Karpas-422 (cell line): ENCODE measurements around a stretch of chr5.

DNA sequence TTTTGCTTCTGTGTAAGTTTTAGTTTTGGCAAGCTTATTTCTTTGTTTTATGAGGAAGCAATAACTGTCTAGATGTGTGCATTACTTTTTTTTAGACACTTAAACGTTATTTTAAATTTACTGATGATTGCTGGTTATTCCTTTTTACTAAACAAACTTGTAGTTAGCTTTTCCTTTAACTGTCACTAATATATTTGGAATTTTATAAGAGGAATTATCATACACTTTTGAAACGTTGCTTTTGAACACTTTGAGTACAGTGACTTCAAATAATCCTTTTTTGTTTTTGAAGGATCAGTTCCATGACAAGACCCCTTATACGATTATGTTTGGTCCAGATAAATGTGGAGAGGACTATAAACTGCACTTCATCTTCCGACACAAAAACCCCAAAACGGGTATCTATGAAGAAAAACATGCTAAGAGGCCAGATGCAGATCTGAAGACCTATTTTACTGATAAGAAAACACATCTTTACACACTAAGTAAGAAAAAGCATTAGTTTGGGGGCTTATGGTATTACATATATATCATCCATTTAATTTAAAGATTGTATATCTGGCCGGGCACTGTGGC is 10.9 kb downstream of the CANX start:
- PRO-cap = no peak
- RAMPAGE, long total RNA = no peak

DNA sequence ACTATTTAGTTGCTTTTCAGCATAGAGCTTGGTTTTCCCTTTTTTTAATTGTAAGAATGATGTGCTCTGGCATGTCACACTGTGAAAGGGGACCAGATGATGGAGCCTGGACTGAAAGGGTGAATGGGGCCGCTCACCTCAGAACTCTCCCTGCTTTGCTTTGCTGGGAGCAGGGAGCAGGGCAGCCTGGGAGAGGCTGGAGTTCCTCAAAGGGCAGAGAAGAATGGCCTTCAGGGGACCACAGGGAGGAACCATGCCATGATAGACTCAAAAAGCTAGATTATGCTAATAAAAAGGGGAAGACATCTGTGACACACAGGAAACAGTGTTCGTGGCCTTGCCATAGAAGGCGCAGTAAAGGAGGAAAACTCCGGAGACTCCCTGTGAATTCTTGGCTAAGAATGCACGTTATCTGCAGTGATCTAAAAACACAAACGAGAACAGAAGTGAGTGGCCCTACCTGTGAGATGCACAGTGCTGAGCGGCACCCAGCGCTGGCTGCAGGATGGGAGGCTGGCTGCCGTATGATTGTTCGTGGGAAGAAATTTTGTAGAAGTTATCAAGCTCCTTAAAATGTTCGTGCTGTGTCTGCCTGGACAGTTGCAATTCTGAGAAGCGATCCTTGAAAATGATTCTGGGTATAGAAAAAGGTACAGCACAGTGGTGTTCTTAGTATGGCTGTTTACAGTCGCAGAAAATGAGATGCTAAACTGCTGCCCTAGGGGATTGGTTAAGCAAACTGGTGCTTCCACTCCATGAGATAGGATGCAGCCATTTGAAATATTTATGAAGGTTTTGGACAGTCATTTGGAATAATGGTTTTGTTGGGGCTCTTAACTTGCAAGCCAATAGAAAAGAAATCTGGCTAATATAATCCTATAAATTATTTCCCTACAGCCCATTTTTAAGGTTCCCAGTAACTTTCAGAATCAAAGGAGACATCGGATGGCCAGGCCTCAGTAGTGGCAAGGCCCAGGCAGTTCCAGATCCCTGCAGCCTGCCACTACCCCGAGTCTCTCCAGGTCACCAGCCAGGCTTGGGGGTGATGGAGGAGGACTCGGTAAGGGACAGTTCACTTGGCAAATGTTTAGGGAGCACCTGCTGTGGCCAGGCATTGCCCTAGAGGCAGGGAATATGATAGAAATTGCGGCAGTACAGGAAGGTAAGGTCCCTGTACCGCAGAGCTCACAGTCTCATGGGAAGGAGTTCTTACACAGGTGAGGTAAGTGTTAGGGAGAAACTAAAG is 15.6 kb upstream of the LTC4S start:
- PRO-cap = no peak
- RAMPAGE, long total RNA = no peak

GRCh38 chr5:179906702-179907087 is 1.0 kb downstream of the TBC1D9B start:
- PRO-cap = no peak
- RAMPAGE, long total RNA = no peak

- PRO-cap = no peak
- RAMPAGE, long total RNA = no peak
Observed at GRCh38 chr5:179956306-179957004, 48.8 kb upstream of the TBC1D9B start.

- PRO-cap = no peak
- RAMPAGE, long total RNA = no peak
Observed at GRCh38 chr5:179970229-179970765, 62.6 kb upstream of the TBC1D9B start.

DNA sequence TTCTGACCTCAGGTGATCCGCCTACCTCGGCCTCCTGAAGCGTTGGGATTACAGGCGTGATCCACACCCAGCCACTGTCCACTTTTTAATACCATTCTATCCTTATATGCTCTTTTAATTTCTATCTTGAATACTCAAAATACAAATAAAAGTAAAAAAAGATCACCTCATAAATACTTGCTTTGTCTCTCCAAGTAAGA is 41.6 kb downstream of the RNF130 start:
- PRO-cap = no peak
- RAMPAGE, long total RNA = no peak

DNA sequence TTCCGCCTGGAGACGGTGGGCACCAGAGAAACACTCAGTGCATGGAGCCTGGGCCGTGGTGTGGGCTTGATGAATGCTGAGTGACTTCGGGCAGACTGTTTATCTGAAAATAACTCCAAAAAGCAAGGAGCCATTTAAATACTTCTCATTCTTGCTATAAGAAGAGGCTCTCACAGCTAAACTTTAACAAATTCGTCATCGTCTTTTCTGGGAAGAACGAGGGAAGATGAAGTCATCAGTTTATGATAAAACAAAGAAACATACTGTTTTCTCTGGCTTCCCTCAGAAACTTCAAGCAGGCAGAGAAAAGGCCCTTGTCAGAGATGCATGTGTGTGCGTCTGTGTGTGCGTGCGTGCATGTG is 35.0 kb downstream of the RASGEF1C start:
- PRO-cap = no peak
- RAMPAGE, long total RNA = no peak

DNA sequence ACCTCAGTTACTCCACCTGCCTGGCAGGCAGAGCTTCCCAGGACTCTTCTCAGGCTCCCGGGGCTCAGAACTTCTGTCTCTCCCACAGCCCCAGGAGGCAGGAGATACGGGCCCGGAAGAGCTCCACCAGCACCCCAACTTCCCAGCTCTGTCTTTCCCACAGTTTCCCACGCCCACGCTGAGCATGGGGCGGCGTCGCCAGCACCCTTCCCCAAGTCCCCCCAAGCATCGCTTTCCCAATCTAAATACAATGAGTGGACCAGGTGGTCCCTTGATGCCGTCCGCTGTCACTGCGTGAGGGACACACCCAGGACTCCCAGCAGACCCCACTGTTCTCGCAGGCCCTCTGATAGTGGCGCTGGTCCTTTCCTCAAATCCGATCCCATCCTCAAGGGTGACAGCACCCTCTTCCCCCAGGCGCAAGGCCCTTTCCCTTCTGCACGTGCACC is 803 bp downstream of the RASGEF1C start:
- PRO-cap = no peak
- RAMPAGE, long total RNA = no peak

DNA sequence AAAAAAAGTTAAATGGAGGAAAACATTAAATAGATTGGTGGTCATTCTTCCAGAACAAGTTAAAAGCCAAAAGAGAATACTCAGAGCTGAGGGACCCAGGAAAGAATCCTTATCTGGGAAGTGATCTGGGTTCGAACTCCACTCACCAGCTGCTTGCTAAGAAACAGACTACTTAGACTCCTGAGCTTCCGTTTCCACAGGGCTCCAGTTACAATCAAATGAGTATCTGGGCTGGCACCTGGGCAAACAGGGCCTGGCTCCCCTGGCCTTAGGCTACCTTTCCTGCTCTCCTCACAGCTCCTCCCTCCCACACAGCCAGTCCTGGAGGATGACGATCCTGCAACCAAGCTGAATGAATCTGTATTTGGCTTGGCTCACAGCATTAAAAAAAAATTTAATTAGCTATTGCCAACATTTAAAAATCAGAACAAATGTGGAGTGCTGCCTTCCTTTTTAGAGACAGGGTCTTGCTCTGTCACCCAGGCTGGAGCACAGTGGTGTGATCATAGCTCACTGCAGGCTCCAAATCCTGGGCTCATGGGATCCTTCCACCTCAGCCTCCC is 2.4 kb downstream of the MAPK9 start:
- PRO-cap = no peak
- RAMPAGE, long total RNA = no peak

- PRO-cap = no peak
- RAMPAGE, long total RNA = no peak
Observed at GRCh38 chr5:180347737-180348068, 5.4 kb downstream of the GFPT2 start.

- PRO-cap = no peak
- RAMPAGE, long total RNA = no peak
Observed at GRCh38 chr5:180441401-180441924, 52.7 kb upstream of the CNOT6 start.

GRCh38 chr5:180467796-180468338 is 26.3 kb upstream of the CNOT6 start:
- PRO-cap = no peak
- RAMPAGE, long total RNA = no peak

DNA sequence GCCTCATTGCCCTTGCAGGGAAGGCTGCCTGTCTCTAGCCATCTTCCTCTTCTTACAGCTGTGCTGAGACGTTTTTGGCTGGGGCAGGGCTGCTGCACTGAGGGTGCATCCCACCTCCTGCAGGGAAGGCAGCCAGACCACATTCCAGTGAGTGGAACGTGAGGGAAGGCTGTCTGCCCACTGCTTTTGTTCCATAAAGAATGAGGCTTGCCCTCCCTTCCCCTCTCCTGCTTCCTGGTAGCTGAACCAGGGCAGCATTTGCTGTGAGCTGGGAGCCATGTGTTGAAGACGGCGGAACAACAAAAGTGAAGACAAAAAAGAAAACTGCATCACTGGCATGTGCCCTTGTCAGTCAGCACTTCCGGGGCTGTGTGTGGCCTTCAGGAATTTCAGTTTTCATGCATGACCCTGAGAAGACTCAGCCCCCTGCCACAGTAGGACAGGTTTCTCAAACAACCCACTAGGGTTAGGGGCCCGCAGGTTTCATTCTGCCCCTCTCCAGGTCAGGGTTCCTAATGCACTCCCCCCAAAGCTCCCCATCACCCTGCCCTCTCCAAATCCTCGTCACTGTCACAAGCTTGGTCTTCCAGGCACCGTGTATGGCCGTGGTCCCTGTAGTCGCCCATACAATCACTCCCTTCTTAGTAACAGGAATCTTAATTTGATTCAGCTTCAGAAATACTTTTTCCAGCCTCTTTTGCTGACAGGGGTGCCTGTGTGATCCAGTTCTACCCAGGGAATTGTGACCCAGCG is 16.6 kb downstream of the MGAT1 start:
- PRO-cap = no peak
- RAMPAGE, long total RNA = no peak

- PRO-cap = bidirectional peak, plus-strand start at chr5:180809924, minus-strand start at chr5:180809827; bidirectional peak, plus-strand start at chr5:180810264, minus-strand start at chr5:180810143
- RAMPAGE, long total RNA = start-site peak on the minus strand at chr5:180809670-180810496, 9 and 14 reads in 2 replicates
Observed at GRCh38 chr5:180809460-180810353, 7.1 kb upstream of the MGAT1 start.

GRCh38 chr5:180813283-180813961 is 10.8 kb upstream of the MGAT1 start:
- PRO-cap = no peak
- RAMPAGE, long total RNA = no peak

DNA sequence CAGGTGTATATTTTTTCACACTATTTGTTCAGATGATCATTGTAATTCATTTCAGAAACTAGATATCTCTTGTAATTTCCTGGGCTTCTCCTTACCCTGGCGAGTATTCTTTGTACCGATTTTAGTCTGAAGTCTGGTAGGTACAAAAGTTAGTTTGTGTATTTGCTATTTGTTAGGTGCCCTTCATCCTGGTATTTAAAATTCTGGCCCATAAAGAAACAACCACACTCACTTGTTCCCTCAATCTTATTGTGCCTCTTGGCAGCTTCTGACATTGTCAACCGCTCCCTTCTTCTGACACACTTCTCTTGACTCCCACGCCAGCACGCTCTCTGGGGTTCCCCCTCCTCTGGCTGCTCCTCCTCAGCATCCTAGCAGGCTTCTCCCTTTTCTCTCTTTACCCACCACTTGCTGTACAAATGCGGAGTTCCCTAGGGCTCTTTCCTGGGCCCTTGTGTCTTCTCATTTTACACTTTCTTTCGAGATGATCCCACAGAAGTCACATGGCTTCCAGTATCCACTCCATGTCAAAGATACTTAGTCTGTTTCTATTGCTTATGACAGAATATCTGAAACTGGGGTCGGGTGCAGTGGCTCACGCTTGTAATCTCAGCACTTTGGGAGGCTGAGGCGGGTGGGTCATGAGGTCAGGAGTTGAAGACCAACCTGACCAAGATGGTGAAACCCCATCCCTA is 11.6 kb upstream of the MGAT1 start:
- PRO-cap = no peak
- RAMPAGE, long total RNA = no peak

- PRO-cap = no peak
- RAMPAGE, long total RNA = no peak
Observed at GRCh38 chr5:180820317-180820682, 17.7 kb upstream of the MGAT1 start.

DNA sequence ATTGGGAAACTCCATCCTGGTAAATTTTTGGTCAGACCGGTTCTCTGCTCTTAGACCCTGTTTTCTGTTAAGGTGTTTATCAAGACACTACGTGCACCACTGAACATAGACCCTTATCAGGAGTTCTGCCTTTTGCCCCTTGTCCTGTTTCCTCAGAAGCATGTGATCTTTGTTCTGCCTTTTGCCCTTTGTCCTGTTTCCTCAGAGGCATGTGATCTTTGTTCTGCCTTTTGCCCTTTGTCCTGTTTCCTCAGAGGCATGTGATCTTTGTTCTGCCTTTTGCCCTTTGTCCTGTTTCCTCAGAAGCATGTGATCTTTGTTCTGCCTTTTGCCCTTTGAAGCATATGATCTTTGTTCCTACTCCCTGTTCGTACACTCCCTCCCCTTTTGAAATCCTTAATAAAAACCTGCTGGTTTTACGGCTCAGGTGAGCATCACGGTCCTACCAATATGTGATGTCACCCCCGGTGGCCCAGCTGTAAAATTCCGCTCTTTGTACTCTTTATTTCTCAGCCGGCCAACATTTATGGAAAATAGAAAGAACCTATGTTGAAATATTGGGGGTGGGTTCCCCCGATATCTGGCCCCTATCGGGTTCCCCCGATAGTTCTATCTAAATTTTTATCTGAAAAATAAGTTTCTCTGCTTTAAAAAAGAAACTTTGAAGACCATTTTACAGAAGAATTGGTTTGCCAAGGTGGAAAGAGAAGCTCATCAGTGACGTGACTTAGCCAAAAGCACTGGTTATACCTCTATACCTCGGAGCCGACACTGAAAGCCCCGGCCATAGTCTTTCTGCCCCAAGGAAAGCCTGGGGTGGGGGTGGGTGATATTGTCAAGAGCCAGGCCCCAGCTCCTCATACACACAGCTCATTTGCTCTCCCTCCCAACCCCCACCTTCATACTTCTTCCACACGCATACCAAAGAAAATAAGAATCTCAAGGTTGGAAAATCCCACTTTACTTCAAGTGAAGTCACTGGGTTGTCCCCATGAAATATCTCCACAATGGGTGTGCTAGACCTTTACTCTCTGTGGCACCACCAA is 26.7 kb upstream of the MGAT1 start:
- PRO-cap = no peak
- RAMPAGE, long total RNA = no peak

- PRO-cap = no peak
- RAMPAGE, long total RNA = no peak
Observed at GRCh38 chr5:180830061-180830784, 27.6 kb upstream of the MGAT1 start.

GRCh38 chr5:180862699-180863194 is 1.7 kb upstream of the ZFP62 start:
- PRO-cap = no peak
- RAMPAGE, long total RNA = no peak